Thyroid gland (tissue), 7 donors: ENCODE results near the gene IQCD.

DNA sequence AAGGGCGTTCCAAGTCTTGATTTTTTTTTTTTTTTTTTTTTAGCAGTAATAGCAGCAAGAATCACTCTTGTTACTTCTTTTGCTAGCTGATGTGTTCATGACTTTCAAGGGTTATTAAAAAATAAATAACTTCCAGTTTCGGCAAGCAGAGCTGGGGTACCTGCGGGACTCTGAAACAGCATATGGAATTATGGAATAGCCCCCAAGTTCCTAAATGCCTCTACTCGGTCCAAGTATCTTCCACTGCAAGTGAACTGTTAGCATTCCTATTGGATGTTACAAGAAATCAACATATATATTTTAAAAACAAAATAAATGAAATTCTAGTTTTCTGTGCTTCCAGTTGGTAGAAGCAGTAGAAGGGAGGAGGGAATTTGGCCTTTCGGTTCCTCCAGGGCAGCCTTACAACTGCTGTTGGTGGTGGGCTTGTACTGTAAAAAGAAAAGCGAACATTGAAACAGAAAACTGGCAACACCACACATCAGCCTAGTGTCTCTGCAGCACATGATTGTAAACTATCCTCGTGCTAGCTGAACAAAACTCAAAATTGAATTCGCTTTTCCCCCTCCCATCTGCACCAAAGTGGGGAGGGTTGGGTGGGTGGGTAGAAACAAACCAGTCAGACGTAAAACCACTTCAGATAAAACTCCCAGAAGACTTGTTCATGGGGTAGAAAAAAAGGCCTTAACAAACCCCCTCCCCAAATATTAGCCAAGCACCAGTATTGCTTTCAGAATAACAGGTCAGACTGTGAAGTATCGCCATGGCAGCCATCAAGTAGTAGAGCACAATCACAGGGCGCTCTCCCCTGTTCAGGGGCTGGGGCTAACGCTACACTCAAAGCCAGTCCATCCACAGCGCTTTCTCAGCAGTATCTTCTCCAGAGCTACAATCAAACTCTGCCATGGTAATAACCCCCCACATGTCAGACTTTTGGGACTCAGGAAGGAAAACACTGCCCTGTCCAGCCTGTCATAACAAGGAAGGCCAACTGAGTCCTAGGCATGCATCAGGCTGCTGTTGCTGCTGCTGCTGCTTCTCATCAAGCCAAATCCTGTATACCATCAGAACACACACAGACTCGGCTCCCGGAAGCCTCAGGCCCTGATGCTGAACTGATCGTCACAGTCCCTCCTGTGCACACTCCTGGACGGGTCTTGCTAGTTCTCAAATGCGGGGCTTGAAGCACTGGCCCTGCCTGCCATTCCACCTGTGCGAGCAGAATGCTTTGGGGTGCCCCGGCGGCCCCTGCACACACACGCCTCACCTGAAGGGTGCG is 47.1 kb downstream of the SH2B3 start:
- PRO-cap, 2 experiments = no peak in any of the 2 experiments
- RAMPAGE, long total RNA, 5 experiments = no peak in any of the 5 experiments

GRCh38 chr12:111509749-111510182 is 89.3 kb downstream of the ATXN2 start:
- PRO-cap, 2 experiments = no peak in any of the 2 experiments
- RAMPAGE, long total RNA, 5 experiments = no peak in any of the 5 experiments

DNA sequence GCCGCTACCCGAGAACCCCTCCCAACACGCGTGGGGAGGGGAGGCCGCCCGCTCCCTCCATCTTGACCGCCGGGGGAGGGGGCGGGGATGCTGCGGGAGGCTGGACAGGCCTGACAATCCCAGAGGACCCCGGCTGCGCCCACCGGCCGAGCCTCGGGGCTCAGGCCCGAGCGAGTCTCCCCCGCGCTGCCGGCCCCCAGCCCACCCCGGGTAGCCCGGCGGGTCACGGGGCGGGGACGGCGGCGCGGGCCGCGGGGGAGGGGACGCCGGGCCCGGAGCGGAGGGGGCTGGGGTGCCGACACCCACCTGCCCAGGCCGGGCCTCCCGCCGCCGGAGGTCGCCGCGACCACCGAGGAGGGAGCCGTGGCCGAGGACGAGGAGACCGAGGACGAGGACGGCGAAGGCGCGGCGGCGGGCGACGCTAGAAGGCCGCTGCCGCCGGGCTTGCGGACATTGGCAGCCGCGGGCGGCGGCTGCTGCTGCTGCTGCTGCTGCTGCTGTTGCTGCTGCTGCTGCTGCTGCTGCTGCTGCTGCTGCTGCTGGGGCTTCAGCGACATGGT is 557 bp downstream of the ATXN2 start:
- PRO-cap, 2 experiments = peak in 2 of 2 experiments; most common plus-strand start position 65 of the sequence (in 2); most common minus-strand start position 32 of the sequence (in 2)
- RAMPAGE, long total RNA, 5 experiments = start-site peak on the plus strand in 1 of 5 experiments, centred at position 275 of the sequence, 5 reads per replicate

- PRO-cap, 2 experiments = no peak in any of the 2 experiments
- RAMPAGE, long total RNA, 5 experiments = no peak in any of the 5 experiments
Observed at GRCh38 chr12:111643203-111643839, 42.4 kb downstream of the BRAP start.

GRCh38 chr12:111993300-111993583 is 19.7 kb downstream of the TMEM116 start:
- PRO-cap, 2 experiments = no peak in any of the 2 experiments
- RAMPAGE, long total RNA, 5 experiments = no peak in any of the 5 experiments

DNA sequence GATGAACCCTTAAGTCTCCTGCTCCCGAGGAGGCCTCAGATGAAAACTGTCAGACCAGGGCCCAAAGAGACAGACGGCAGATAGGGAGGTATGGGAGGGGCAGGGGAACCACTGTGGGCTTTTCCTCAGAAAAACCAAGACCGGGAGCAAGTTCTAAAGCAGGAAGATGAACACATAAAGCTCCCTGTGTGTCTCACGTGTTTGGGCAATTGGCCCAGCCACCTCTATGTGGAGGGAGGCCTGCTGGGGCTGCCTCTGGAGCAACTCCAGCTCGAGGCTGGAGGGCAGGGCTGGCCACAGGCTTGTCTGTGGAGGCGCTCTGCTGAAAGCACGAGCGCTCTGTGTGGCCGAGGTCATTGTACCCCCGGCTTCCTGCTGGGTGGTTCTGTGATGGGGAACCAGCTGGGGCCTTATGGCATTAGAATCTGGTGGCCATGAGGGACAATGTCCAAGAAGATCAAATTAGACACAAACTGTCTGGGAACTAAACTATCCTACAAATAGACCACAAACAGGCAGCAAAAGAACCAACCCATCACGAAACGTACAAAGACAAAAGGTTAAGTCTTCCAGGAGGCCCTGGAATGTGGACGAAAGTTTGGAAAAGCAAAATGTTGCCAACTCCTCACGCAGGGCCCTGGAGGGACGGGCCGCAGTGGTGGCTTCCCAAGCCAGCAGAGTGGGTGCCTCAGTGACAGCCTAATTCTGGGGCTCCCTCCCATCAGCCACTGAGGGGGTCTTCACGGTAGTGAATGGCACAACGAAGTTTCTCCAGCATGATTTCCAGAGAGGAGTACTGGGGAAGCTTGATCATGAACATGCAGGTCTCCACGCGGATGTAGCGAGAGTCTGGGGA is 36.5 kb downstream of the TRAFD1 start:
- PRO-cap, 2 experiments = no peak in any of the 2 experiments
- RAMPAGE, long total RNA, 5 experiments = no peak in any of the 5 experiments

DNA sequence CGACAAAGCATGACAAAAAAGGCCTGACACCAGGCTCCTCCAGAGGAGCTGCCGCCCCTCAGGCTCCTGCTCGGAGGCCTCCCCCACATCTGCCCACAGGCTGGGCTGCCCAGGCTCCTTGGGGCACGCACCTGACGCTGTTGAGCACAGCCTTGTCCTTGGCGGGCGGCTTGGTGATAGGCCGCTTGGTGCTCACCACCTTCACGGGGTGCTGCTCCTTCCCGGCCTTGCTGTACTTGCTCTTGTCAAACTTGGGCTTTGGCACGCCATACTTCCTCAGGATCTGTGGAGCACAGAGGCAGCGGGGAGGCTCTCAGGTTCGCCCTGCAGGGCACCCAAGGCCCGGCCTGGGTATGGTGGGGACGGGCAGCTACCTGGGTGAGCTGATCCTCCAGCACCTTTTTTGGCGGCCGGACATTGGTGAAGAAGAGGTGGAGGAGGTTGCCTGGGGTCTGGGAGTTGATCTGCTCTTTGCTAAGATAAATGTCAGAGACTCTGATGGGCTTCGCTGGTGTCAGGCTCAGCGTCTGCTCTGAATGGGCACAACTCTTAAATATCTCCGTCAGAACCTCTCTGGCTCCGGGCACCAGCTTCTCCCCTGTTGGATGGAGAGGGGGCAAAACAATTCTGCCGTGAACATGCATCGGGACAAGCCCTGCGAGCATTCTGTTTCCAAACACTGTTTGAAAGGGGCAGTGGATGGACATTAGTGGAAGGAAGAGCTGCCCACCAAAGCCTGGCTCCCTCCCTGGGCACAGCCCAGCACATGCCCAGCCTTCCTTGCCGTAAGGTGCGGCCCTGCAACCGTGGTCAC is 53.6 kb downstream of the TRAFD1 start:
- PRO-cap, 2 experiments = no peak in any of the 2 experiments
- RAMPAGE, long total RNA, 5 experiments = no peak in any of the 5 experiments

GRCh38 chr12:112918458-112919163 is 11.8 kb downstream of the OAS1 start:
- PRO-cap, 2 experiments = no peak in any of the 2 experiments
- RAMPAGE, long total RNA, 5 experiments = no peak in any of the 5 experiments

DNA sequence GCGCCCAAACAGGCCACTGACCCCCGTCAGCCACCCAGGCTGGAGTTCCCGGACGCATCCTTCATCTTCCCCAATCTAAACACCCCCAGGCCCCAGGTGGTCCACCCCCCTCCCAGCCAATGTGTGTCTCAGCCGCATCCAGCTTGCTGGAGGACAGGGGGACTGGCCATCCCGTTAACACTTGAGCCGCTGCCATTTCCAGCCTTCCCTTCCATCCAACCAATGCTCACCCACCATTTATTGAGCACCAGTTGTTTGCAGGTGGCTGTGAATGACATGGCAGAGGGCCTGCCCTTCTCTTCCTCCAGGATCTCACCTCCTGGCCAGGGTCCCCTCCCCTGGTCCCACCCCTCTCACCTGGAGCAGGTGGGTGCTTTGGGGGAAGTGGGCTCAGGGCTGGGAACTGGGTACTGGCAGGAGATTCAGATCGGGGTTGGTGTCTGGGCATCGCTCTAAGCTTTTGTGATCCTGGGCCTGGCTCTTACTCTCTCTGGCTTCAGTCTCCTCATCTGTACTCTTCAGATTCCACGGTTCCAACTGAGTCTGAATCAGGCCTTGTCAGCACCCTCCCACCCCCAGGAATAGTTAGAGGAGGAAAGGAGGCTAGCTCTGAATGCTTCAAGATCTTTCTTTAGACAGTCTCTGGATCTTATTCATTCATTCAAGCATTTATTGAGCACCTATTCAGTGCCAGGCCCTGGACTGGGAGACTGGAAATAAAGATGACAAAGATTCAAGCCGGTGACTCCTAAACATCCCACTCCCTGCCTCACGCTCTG is 563 bp upstream of the DTX1 start:
- PRO-cap, 2 experiments = no peak in any of the 2 experiments
- RAMPAGE, long total RNA, 5 experiments = no peak in any of the 5 experiments

DNA sequence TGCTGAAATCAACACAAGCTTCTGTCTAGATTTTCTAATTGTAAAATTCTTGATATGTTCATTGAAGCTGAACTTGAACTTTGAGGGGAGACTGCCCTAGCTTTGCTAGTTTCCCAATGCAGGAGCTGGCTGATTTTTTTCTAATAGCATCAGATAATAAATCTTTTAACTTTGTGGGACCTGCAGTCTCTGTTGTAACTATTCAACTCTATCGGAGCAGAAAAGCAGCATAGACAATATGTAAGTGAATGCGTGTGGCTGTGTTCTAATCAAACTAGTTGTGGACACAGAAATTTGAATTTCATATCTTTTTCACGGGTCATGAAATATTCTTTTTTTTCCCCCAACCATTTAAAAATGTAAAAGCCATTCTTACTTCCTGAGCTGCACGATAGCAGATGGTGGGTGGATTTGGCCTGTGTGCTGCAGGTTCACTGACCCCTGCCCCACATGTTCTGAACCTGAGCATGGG is 5.6 kb downstream of the DTX1 start:
- PRO-cap, 2 experiments = no peak in any of the 2 experiments
- RAMPAGE, long total RNA, 5 experiments = no peak in any of the 5 experiments

DNA sequence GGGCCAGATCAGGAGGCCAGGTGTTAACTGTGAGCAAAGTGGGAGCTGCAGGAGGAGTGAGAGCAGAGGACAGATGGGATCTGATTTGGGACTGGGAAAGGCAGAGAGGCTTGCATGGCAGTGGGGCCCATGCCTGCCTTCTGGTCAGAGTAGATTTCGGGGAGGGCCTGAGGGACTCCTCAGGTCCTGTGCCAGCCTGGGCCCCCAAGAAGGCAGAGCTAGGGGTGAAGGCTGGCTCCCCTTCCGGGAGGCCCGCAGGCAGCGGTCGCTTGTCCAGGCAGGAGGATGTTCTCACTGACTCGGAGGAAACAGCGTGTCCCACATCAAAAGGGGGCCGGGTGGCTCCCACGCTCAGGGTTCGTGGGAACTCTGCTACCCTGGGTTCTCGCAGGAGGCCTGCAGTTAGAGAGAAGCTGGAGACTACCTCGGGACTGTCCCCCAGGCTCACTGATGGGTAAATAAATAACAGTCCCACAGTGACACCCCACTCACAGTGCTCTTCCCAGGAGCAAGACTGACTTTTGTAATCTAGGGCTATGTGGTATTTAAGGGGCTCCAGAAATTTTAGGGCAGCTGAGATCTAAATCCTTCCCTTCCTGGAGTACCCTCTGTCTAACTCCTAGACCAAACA is 32.9 kb downstream of the DTX1 start:
- PRO-cap, 2 experiments = no peak in any of the 2 experiments
- RAMPAGE, long total RNA, 5 experiments = no peak in any of the 5 experiments

- PRO-cap, 2 experiments = peak in 2 of 2 experiments; most common plus-strand start chr12:113130655 (in 2)
- RAMPAGE, long total RNA, 5 experiments = no peak in any of the 5 experiments
Observed at GRCh38 chr12:113130130-113130868, 5.3 kb downstream of the RASAL1 start.

DNA sequence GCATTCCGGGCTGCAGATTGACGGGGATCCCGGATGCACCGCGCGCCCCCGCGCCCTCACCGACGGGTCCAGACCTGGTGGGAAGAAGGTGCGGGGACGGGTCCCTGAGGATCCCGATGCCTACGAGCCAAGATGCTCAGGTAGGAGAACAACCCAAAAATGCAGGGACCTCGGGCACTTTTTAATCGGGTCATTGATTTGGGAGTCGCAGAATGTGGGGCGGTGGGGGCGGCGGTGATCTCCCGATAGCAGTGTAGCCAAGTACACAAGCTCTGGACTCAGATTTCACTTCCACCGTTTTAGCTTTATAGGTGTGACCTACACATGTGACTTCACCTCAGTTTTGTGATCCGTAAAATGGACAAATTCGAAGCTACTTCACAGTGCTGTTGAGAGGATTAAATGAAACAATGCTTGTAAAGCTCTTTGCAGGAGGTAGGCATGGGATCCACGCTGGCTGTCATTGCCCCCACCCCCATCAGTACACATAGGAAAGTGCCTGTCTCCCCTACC is 417 bp downstream of the RITA1 start:
- PRO-cap, 2 experiments = no peak in any of the 2 experiments
- RAMPAGE, long total RNA, 5 experiments = no peak in any of the 5 experiments

- PRO-cap, 2 experiments = peak in 2 of 2 experiments; most common minus-strand start chr12:113221003 (in 2)
- RAMPAGE, long total RNA, 5 experiments = start-site peak on the minus strand in 3 of 5 experiments, at chr12:113221022-113221067 at its widest, 16 to 99 reads per replicate
Observed at GRCh38 chr12:113220566-113221208, at the start of gene IQCD. Gene IQCD (minus strand): TSS chr12:113221094.

- PRO-cap, 2 experiments = peak in 1 of 2 experiments; most common plus-strand start chr12:113227354 (in 1); most common minus-strand start chr12:113227362 (in 1)
- RAMPAGE, long total RNA, 5 experiments = no peak in any of the 5 experiments
Observed at GRCh38 chr12:113226514-113227673, 5.6 kb downstream of the TPCN1 start.

GRCh38 chr12:113228548-113229125 is 7.4 kb downstream of the TPCN1 start:
- PRO-cap, 2 experiments = no peak in any of the 2 experiments
- RAMPAGE, long total RNA, 5 experiments = no peak in any of the 5 experiments

DNA sequence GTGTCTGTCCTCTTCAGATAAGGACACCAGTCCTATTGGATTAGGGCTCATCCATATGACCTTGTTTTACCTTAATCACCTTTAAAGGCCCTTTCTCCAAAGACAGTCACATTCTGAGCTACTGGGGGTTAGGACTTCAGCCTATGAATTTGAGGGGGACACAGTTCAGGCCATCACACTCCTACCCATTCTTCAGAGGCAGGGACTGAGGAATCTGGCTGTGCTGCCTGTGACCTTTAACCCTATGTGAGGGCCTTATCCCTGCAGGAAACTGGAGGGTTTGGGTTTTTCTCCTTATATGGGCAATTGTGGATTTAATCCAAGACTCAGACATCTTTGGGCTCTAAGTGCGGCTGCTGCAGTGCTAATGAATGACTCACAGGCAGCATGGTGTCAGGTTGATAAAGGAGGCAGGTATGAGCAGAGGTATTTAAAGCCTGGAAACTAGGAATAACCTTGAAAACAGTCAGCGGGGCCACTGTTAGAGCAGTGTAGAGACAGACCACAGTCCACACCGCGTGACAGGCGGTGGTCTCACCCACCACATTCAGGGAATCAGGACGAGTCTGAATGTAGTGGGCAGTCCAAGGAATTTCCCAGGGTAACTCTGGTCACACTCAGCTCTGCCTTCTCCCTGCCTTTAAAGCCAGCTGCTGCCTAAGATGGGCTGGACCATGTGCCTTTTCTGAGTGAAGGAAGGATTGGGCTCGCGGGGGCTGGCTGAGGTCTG is 10.3 kb downstream of the TPCN1 start:
- PRO-cap, 2 experiments = peak in 1 of 2 experiments; most common plus-strand start position 459 of the sequence (in 1)
- RAMPAGE, long total RNA, 5 experiments = no peak in any of the 5 experiments

DNA sequence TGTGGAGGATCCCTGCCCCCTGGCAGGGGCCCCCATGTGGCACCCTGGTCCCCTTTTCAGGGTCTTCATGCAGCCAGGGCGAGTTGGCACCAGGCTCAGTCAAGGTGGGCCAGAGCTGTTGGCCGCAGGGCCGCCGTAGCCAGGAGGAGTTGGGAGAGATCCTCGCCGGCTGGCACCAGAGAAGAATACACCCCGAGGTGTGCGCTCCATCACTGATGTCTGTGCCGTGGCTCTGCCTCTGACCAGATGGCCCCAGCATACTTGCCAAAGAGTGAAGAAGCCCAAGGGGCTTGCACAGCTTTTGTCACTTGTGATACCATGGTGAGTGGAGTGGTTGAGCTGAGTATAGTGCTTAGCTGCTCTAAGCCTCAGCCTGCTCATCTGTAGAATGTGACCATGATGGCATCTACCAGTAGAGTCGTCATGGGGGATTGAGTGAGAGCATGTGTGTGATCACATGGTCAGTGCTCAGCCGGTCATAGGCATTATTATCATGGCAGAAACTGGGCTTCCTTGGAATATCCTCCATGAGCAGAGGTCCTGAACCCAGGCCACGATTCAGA is 11.1 kb downstream of the TPCN1 start:
- PRO-cap, 2 experiments = no peak in any of the 2 experiments
- RAMPAGE, long total RNA, 5 experiments = no peak in any of the 5 experiments

GRCh38 chr12:113237787-113238064 is 16.5 kb downstream of the TPCN1 start:
- PRO-cap, 2 experiments = no peak in any of the 2 experiments
- RAMPAGE, long total RNA, 5 experiments = no peak in any of the 5 experiments

DNA sequence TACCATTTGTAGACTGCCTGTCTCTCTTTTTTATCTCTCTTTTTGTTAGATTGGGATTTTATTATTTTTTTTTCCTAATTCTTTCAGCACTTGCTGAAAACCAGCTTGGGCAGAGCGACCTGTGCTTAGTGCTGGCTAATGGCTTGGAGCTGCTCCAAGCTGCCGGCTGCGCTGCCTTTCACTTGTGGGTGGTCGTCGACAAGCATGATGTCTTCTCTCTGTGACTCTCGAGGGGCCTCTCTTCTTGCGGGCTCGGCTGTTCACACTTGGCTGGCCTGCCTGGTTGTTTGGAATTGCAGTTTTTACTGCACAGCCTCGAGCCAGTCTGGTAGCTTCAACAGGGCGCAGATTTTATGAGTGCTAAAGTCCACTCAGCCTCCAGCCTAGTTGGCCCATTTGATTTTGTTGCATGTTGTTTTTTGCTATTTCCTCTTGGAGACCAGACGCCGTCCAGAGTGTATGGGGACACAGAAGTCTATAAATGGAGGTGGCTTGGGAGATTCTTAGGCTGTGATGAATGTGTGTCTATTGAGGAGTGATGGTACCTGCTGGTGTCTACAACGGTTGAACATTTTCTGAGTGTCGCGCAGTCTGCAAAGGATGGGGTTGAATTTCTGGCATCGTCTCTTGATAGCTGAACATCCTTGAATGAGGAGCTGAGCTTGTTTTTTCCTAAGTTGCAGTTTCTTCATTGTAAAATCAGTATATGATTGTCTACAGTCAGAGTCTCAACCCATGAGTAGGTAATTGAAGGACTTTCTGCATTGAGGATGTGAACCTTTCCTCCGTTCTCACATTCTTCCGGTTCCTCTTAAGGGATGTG is 18.7 kb downstream of the TPCN1 start:
- PRO-cap, 2 experiments = peak in 1 of 2 experiments; most common plus-strand start position 442 of the sequence (in 1); most common minus-strand start position 327 of the sequence (in 1)
- RAMPAGE, long total RNA, 5 experiments = no peak in any of the 5 experiments